ENCODE measurements around a stretch of chr1.

DNA sequence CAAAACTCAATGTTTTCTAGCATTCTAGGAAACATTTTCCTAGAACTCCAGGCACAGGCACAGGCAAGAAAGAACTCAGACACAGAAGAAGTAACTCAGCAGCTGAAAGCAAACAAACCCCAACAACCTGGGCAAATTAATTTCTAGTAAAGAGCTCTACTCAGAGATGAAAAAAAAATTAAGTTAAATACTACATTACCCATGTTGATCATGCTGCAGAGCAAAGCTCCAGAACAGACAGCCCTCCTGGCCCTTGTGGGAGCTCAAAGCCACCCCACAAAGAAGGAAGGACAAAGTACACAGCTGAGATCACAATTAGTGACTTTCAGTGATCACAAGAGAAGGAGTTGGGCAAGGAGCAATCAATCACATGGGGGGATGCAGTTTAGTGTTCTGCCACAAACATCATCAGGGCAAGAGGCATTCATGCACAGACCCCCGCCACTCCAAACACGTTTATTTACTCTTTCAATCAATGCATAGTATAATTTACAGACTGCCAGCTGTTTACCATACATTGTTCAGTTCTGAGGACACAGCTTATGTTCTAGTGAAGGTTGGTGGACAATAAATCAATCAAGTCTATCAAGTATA is 114.2 kb downstream of the DAB1 start:
- PRO-cap = no peak

DNA sequence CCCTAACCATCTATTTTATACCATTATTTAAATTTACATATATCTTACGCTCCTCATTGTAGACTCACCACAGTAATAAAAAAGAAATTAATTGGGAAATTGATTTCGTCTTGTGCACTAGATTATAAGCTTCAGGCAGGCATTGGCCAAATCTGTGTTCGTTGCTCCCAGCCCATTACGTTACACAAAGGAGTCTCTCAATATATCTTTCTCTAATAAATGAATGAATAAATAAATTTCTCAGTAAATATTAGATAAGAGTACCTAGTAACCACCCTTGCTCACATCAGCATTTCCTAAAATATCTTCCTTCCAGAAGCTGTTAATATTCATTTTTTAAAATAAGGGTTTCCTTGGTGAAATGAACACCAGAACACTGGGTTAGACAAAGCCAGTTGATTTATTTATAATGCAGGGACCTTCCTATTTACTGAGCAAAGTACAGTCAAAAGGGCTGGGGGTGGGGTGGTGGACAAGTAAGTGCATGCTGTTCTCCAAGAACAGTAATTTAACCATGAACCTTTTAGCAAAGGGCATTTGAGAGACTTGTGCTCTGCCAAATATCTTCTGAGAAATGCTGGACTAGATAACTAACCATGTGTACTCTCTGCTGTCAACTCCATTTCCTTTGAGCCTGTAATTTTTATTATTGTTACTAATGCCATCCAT is 100.3 kb downstream of the OMA1 start:
- PRO-cap = no peak

GRCh38 chr1:58572723-58573080 is 4.3 kb downstream of the TACSTD2 start:
- PRO-cap = no peak

- PRO-cap = no peak
Measured at GRCh38 chr1:58655769-58656546, 43.9 kb downstream of the MYSM1 start.

- PRO-cap = no peak
Measured at GRCh38 chr1:58690031-58690588, 9.8 kb downstream of the MYSM1 start.

DNA sequence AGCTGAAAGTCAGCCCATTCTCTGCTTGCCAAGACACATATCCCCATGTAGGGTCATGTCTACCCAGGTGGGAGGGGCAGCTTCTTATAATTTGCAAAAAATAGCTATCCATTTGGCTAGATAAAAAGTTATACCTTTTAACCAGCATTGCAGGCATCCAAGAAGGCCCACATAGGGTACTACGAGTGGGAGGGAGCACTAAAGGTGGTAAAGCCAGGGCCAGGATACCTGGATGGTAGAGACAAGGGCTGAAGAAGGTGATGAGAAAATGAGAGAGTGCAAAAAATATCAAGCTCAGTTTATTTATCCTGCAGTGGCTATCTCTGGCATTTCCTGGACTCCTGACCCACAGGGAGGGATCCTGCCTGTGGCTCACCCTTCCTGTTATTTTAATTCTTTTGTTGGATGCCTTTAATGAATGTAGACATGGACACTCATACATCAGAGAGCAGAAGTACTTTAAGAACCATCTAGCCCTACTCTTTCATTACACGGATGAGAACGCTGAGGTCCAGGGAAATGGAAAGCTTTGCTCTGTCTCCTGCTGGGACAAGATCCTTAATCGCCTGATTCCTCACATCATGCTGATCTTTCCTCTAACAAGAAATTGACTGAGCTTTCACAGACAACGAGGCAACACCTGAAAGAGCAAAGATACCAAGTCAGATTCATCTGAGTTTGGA is 20.7 kb downstream of the JUN start:
- PRO-cap = no peak

DNA sequence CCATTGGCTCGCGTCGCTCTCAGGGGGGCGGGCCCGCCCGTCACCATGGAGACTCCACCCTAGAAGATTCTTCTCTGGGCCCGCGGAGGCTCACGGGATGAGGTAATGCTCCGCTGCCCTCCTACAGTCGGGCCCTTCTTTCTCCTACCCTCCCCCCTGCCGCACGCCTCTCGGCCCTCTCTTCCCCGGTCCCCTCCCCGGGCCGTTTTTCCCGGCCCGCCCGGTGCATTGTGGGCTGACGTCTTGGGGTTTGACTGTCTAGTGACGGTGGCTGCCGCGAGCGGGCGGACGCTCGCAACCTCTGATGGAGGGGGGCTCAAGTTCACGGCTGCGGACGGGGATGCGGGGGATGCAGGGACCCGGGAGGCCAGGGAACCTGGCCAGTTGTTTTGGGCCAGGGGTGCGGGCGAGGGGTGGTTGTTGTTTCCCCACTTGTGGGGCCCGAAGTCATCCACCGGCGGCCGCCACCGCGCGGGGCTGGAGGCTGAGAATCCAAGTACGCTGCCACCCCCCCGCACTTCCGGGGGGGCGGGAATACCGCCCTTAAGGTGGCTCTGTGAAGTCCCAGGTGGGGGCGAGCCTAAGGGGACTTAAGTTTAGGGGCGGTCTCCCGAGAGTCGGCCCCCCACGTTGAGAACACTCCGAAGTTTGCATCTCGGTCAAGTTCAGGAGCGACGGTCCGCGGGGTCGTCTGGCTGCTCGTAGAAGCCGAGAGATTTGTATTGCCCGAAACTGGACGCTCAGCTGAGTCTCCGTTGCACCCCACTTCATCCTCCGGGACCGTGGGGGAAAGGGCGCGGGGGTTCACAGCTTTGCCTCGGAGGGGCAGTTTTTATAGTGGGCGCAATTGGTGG is 508 bp upstream of the JUN start:
- PRO-cap = bidirectional peak, plus-strand start at position 132 of the sequence, minus-strand start outside the sequence; bidirectional peak, plus-strand start at position 261 of the sequence, minus-strand start at position 210 of the sequence

- PRO-cap = no peak
Measured at GRCh38 chr1:58793424-58793789, 9.6 kb upstream of the JUN start.

GRCh38 chr1:58812870-58813504 is 29.1 kb upstream of the JUN start:
- PRO-cap = no peak

- PRO-cap = no peak
Measured at GRCh38 chr1:58858267-58858719, 74.4 kb upstream of the JUN start.

DNA sequence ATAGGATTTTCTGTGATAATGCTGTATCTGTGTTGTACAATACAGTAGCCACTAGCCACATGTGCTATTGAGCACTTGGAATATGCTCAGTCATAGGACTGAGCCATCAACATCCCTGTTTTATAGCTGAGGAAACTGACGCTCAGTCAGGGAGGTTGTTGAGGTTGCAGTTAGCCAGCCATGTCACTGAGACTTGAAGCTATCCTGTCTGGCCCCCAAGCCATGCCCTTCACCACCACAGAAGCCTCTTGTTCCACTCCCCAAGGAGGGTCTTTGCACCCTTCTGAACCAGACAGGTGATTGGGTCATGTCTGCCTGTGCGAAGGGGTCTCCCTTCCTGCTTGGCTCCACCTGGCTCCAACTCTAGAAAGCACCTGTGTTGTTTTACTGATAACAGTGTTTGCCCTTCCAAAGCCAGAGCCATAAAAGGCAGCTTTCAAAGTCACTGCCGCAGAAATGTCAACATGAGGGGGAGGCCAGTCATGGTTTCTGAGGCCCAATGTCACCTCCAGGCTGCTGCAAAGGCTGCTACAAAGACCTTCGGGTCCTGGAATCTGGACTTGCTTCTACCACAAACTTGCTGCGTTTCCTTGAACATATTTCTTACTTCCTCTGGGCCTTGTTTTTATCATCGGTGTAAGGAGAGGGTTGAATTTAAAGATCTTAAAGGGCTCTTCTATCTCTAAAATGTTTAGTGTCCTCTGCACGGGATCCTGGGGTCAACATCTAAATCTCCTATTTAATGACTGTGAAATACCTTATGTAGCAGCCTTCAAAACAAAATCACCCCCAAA is 101.4 kb upstream of the JUN start:
- PRO-cap = no peak

DNA sequence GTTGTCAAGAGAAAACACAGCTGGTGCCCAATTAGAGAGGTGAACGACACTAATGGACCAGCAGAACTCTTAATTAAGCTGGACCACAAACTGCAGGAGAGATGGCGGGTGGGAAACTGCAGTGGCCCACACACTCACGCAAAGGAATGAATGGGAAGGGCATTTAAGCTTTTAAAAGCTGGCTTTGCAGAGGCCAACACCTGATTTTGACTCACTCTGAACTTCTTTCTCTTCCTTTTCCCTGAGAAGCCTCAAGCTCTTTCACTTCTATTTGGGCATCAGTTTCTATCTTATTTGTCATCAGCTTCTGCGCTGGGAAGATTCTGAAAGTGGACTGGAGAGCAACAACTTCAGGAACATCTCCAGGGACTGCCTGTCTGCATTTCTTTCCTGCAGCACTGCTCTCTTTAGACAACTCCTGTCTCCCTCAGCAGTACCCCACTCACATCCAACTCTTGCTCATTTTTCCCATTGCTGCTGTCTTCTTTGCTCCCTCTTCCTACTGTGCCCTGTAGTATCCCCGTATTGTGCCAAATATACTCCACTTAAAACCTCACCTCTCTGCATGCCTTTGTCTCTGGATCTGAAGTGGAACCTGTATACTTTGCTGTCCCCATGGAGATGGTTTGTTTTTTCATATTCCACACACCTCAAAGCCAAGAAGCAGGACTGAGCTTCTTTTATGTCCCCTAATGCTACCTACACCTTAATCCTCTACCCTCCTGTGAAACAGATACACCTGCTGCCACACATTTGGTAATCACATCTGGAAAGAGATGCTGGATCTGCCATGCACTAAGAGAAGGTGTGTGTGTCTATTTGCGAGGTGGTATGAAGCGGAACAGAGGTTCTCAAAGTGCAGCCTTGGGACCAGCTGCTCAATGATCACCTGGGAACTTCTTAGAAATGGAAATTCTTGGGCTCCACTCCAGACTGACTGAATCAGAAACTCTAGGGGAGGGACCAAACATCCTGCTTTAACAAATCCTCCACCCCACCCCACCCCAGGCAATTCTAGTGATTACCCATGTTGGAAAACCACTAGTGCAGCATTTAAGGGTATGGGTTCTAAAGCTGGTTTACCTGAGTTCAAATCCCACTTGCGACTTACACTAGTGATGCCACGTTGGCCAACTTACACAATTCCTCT is 143.5 kb upstream of the JUN start:
- PRO-cap = no peak

GRCh38 chr1:59043541-59043988 is 253.3 kb upstream of the FGGY start:
- PRO-cap = no peak

DNA sequence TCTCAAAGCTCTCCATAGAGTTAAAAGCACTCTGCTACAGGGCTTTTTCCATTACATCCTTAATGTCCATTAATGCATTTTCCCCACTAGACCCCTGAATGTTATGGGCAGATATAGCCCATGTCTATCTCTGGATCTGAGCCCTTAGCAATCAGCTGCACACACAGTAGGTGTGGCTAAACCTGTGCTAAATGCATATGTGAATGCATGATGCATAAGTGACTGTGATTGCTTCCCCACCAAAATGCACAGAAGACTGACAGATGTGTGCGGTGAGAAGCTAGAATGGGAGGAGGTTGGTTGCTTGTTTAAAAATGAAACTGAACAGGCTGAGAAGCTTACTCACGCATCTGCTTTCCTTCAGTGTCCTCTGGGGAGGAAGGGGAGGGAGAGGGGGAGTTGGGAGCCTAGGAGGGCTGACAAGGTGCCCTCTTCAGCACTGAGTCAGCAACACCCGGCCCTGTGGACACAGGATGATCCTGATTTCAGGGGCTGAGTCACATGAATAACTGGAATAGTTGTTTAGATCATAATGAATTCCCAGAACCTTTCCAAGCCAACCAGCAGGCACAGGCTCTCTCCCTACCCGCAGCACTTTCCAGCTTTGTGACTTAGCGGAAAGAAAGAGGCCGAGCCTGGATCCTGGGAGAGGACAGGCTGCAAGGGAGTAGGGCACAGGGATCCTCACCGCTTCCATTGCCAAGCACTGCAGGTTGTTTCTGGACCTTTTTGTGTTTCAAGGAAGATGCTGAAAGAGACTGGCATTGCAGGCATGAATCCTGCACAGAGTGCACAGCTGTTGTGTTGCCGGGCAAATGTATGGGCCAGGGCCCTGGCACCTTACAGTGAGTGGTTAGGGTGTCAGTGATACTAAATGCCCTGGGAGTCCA is 145.9 kb upstream of the FGGY start:
- PRO-cap = bidirectional peak, plus-strand start at position 543 of the sequence, minus-strand start at position 446 of the sequence

DNA sequence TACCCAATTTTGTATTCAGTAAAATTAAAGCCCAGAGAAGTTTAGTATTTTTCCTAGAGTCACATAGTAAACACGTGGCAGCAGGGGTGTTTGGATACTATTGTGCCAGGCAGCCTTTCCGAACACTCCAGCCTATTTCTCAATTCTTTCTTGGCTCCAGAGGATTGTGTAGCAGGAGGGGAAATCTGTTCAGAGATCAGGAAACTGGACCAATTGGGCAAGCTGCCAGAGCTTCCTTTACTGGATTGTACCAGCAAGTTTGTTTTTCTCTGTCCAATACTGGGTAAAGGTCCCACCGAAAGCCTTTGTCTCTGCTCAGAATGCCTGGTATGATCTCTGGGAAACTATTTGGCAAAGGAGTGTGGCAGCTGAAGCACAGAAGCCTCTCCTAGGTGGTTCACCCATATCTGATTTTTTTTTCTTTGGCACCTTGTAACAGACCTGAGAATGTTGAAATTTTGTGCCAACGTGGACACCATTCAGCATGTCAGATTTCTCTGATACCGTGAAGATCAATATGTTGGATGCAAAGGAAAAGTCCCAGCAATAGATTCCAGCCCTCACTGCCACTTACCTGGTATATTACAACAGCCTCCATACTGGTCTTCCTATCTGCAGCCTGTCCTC is 126.1 kb downstream of the FGGY start:
- PRO-cap = no peak

- PRO-cap = no peak
Measured at GRCh38 chr1:59498814-59499063, 201.8 kb downstream of the FGGY start.

GRCh38 chr1:59669763-59670028 is 145.1 kb upstream of the HOOK1 start:
- PRO-cap = no peak

DNA sequence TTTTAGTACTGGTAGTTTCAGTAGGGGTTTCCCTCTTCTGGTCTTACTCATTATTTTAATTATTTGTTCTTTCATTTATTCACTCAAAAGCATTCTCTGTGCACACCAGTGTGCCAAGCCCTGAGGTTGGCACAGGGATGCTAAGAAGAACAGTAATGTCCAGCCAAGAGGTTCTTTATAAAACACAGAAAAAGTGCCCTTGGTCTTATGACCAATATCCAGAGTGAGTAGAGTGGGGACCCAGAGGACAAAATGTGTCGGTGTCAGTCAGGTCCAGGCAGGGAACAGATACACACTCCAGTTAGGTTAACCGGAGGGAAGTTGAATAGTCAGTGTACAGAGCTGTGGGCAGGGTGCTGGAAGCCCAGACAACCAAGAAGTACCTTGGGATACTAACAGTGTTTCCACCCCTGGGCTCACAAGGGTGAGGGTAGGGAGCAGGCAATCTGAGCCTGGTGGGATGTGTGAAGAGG is 143.7 kb upstream of the HOOK1 start:
- PRO-cap = no peak

- PRO-cap = no peak
Measured at GRCh38 chr1:59703550-59703927, 111.2 kb upstream of the HOOK1 start.

- PRO-cap = unidirectional peak, plus-strand start at chr1:59731085
Measured at GRCh38 chr1:59730893-59731220, 83.9 kb upstream of the HOOK1 start.